Glomerular endothelial cell (primary cell): ENCODE data around the gene BIN1.

DNA sequence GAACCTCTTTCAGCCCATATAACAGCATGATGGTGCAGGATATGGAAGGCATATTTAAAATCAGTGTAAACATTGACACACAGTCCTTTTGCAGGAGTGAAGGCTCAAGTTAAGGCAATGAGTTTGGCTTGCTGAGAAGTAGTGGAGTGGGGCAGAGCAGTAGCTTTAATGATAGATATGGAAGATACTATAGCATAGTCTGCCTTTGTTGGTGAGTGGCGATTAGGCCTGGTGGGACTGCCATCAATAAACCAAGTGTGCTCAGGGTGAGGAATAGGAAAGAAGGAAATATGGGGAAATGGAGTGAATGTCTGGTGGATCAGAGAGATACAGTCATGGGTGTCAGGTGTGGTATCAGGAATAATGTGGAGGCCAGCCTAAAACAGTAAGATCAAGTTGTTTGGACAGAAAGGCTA, 365.6 kb upstream of the CNTNAP5 start:
- RAMPAGE, long total RNA, result no peak

DNA sequence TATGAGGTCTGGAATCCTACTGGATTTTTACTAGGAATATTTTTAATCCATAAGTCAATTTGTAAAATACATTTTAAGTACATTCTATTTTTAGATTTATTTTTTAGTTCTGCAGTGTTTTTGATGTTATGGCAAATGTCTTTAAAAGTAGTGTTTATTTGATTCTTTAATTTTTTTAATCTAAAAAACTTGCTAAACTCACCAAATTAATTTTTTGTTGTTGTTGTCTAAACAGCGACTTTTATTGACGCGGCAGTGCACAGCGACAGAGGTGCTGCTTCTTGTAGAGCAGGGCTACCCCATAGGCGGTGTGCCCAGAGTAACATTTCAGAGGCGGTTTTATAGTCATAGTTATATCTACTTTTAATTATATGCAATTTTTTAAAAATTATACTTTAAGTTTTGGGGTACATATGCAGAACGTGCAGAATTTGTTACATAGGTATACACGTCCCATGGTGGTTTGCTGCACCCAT, 1124.2 kb downstream of the CNTNAP5 start:
- RAMPAGE, long total RNA, result no peak

- RAMPAGE, long total RNA, result no peak
Observed at GRCh38 chr2:125695257-125695589, 960.7 kb upstream of the GYPC start.

DNA sequence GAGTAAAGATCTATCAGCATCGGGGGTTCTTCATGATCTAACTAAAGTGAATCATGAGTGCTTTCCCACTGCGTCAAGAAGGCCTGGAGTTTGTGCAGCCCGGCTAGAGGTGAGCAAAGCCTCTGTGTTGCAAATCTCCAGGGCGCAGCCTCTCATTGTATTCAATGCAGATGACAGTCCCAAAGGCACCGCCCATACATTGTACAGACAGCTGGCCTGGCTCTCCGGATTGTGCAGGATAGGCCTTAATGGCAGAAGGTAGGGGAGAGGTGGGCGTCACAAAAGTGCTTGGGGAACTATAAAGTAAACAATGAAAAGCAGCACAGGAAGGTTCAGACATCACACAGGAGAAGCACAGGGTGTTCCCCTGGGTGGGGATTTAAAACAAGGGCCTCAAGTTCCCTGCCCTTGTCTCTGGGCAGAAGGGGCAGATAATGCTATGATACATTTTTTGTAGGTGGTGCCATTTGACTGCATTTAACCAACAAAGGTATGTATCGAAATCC, 860 bp upstream of the GYPC start:
- RAMPAGE, long total RNA, result no peak

DNA sequence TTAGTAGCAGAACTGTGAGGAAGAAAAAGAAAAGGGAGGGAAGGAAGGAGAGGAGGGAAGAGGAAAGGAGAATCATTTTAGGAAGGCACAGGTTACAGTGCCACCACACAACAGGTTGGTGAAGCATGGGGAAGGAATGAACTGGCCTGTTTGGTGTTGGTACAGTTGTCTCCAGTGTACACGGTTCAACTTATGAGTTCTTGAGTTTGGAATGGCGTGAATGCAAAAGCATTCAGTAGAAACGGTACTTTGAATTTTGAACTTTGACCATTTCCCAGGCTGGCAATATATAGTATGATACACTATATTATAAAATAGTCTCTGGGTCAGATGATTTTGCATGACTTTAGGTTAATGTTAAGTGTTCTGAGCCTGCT, 39.4 kb downstream of the GYPC start:
- RAMPAGE, long total RNA, result no peak

DNA sequence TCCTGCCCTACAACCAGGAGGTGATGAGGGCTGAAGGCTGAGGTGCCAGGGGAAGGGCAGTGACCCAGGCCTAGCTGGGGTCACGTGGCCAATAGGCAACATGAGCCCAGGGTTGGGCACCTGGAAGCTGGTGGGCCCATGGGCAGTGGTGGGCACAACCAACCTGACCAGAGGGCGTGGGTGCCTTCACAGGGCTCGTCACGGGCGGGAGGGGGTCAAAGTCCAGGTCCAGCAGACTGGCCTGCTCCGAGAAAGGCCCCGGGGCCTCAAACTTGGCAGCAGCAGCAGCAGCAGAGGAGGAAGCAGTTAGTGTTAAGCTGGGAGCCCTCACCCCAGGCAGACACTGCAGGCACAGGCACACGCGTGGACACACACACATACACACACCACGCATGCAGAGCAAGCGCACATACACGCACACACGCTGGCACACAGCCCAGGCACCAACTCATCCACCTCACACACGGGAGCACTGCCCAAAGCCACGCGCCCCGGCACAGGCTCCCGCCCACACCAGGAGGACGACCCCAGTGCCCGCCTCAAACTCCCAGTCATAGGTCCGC, 53.1 kb downstream of the BIN1 start:
- RAMPAGE, long total RNA, result no peak

DNA sequence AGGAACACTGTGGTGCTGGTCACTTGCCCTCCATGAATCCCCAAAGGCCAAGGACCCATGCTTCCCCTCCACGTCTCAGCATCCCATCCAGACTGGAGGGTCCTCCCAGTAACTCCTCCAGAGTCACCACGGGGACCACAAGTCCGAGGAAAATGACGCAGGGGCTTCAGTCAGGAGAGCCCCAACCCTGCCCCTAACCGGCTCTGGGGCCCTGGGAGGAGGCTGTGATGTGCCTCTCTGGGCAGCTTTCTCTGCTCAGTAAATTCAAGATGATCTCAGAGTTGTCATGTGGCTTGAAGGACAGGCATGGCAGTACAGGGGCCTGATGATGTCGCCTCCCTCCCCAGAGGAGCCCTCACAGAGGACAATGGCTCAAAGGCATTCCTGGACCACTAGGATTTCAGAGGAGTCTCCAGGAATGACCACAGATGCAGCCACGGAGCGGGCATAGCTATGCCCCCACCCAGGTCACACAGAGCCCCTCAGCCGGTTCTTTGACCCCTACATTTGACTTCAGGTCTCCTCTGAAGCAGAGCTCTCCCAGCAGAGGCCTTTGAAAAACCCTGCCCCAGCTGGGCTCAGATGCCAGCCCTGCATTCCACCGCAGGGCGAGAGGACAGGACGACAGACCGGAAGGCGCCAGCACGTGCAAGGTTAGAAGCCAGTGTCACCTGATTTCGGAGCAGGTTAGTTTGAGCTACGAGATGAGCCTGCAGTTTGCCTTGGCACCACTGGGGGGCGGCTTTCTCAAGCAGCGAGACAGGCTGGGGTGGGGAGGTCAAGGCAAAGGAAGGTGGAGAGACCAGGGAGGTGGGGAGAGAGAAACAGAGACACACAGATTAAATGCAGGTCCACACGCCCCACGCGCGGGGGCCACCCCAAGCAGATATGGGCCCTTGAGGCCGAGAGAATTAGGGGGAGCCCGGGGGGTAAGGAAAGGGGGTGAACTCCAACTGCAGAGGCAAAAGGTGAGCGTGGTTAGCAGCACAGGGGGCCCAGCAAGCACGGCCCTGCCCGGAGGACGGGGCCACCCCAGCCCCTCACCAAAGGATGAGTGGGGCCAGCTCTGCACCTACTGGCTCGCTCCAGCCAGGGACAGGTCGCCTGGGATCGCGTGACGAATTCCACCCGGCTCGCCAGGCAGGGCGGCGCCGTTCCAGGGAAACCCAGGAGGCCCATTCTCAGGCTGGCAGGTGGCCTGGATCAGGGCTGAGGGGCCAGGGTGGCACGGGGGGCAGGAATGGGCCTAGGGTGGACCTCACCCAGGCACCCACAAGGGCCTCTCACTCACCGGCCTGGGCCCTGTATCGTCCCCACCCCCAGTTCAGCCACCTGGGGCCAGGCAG, 39.0 kb downstream of the BIN1 start:
- RAMPAGE, long total RNA, result no peak

- RAMPAGE, long total RNA, result no peak
Observed at GRCh38 chr2:127103308-127104426, 3.3 kb downstream of the BIN1 start.

- RAMPAGE, long total RNA, result no peak
Observed at GRCh38 chr2:127106686-127107598, at the start of gene BIN1. Gene BIN1, minus strand, starts transcription at chr2:127107154.

- RAMPAGE, long total RNA, result no peak
Observed at GRCh38 chr2:127107599-127108092, 692 bp upstream of the BIN1 start.

DNA sequence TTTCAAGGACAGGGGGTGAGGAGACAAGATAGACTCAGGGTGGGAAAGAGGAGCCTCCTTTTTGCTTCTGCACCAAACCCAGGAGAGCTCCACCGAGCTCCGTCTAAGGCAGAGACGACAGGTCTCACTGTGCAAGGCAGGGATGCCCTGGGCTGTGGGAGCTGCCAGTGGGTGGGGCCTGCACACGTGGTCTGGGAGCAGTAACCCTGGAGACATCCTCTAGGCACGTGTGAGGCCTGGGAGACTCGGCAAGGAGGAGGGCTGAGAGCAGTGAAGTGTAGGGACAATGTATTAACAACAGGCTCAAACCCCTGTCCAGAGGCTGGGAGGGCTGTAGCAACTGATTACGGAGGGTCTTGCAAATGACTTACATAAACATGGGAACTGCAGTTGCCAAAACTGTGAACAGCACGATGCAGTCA, 45.2 kb downstream of the CYP27C1 start:
- RAMPAGE, long total RNA, result no peak

- RAMPAGE, long total RNA, result no peak
Observed at GRCh38 chr2:127176191-127177296, 43.6 kb downstream of the CYP27C1 start.

- RAMPAGE, long total RNA, result no peak
Observed at GRCh38 chr2:127205524-127205788, 14.6 kb downstream of the CYP27C1 start.

DNA sequence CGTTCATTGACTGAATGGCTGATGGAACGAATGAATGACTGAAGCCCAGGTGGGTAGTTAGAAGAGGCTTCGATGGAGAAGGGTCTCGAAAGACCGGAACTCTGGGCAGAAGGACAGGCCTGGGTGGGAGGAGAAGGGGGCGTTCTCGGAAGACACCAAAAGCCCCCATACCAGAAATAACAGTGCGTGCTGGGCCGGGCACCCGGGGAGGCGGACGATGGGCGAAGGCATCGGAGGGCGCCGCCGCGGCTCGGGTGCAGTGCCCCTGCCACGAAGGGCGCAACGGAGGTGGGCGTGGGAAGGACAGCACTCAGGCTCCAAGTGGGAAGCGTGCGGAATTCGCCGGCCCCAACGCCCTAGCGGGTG, 1.5 kb downstream of the CYP27C1 start:
- RAMPAGE, long total RNA, result no peak

DNA sequence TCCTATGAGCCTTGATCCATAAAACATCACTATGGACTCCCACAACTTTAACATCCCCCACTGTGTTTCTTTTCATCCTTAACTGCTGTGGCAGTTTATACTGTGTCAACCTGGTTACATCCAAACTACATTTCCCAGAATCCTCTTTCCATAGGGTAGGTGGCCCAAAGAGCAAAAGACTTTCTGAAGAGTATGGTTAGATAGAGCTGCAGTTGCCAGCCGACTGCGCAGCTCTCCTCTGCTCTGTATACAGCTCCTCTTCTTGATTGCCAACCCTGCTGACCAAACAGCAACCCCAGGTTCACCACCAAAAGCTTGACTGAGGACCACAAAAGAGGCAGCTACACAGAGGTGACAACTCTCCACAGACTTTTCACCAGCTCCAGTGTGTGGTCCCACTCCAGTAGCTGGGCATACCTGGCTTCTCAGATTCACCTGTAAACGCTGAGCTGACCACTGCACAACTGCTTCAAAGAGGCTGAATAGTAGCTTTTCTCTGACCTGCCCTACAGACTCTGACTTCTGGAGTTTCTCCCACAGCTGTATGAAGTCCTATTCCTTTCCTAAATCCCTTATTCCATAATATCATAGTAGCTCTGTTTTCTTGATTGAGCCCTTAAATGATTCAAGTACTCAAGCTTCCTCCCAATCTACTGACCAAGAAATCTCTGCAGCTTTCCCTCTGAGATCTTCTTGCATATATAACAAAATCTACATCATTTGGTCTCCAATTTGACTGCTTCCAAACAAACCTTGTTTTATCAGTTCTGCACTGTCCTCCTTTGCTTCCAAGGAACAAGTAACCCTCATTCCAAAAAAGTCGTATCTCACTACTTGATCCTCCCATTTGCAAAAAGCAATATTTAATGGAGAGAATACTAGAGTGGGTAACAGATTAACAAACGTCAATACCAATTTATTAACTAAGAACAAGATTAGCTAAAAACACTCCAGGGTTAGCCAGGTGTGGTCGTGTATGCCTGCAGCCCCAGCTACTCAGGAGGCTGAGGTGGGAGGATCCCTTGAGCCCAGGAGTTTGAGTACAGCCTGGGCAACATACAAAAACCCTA, 22.1 kb downstream of the MAP3K2 start:
- RAMPAGE, long total RNA, result no peak

DNA sequence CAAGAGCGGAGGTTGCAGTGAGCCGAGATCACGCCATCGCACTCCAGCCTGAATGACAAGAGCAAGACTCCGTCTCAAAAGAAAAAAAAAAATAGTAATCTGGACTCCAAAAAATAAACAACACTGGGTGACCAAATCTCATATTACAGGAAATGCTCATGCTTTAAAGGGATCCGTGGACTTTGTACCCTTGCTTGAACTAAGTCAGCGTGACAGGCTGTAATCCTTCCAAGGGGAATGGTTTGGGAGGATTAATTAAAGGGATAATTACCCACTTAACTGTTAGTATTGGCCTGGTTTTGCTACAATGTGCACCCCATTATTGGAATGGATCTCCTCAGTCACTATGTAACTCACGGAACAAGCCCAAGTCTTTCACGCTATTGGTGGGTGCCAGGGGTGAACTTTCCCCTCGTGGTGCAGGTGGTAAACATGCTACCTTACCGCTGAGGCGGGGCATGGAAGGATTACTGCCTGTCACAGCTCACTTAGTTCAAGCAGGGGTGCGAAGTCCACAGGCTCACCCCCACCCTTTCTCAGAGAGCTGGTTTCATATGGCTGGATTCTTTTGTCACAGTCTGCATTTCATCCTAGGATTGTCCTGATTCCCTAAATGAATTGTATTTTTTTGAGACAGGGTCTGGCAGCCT, 36.8 kb downstream of the PROC start:
- RAMPAGE, long total RNA, result no peak

- RAMPAGE, long total RNA, result no peak
Observed at GRCh38 chr2:127455535-127456165, 37.4 kb downstream of the PROC start.

- RAMPAGE, long total RNA, result no peak
Observed at GRCh38 chr2:127463674-127464126, 45.5 kb downstream of the PROC start.

- RAMPAGE, long total RNA, result no peak
Observed at GRCh38 chr2:127633249-127633620, 12.7 kb upstream of the GPR17 start.

DNA sequence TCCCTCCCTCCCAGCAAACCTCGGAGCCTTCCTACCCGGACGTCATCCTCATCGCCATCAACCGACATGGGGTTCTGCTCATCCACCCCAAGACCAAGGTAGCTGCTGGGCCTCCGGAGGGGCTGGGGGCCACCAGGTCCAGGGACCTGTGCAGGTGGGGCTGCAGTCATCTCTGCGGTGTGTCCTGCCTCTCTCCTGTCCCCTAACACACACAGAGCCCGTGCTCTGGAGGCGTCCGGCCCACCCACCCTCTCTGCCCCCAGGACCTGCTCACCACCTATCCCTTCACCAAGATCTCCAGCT, 9.5 kb upstream of the GPR17 start:
- RAMPAGE, long total RNA, result no peak